Skeletal muscle satellite cell (primary cell): Measurements from ENCODE around the gene CLCA4.

GRCh38 chr1:81990715-81991250 is 190.0 kb downstream of the ADGRL2 start:
- CAGE, long polyA plus RNA = no peak

DNA sequence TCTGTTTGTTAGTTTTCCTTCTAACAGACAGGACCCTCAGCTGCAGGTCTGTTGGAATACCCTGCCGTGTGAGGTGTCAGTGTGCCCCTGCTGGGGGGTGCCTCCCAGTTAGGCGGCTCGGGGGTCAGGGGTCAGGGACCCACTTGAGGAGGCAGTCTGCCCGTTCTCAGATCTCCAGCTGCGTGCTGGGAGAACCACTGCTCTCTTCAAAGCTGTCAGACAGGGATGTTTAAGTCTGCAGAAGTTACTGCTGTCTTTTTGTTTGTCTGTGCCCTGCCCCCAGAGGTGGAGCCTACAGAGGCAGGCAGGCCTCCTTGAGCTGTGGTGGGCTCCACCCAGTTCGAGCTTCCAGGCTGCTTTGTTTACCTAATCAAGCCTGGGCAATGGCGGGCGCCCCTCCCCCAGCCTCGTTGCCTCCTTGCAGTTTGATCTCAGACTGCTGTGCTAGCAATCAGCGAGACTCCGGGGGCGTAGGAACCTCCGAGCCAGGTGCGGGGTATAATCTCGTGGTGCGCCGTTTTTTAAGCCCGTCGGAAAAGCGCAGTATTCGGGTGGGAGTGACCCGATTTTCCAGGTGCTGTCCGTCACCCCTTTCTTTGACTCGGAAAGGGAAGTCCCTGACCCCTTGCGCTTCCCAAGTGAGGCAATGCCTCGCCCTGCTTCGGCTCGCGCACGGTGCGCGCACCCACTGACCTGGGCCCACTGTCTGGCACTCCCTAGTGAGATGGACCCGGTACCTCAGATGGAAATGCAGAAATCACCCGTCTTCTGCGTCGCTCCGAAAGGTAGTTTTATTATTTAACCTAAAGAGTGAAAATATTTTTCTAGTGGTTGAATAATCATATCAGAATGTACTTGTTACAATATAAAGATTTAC is 335.6 kb downstream of the ADGRL2 start:
- CAGE, long polyA plus RNA = no peak

DNA sequence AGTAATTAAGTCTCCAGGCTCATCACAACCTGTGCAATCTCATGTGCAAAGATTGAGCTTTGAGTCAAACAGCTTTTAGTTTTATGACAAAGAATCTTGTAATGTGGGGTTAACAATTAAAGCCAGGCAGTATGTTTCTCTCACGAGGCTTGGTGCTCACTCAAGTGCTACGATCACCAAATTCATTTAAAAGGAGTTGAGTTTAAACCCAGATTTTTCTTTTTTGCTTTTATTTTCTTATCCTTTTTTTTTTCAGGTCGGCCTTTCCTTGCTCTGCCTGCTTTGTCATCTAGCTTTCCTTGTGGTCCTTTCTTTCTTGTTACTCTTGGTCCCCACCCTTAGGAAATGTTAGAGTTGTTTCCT is 1037.1 kb downstream of the ADGRL2 start:
- CAGE, long polyA plus RNA = no peak

- CAGE, long polyA plus RNA = no peak
Observed at GRCh38 chr1:83692968-83693691, 305.8 kb downstream of the TTLL7 start.

DNA sequence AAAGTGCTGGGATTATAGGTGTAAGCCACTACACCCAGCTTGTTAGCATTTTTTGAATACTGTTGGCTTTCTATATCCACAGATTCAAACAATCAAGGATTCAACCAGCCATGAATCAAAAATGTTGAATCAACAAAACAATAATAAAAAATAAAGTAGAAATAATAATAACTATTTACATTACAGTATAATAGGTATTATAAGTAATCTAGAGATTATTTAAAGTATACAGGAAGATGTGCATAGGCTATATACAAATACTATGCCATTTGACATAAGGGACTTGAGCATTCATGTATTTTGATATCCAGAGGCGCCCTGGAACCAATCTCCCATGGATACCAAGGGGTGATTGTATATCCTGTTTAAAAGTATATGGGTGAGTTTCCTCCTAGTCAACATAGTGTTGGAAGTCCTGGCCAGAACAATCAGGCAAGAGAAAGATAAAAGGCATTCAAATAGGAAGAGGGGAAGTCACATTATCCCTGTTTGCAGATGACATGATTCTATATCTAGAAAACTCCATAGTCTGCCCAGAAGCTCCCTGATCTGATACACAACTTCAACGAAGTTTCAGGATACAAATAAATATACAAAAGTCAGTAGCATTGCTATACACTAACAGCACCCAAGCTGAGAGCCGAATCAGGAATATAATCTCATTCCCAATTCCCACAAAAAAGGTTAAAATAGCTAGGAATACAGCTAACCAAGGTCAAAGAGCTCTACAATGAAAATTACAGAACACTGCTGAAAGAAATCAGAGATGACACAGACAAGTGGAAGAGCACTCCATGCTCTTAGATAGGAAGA is 38.0 kb upstream of the PRKACB start:
- CAGE, long polyA plus RNA = no peak

DNA sequence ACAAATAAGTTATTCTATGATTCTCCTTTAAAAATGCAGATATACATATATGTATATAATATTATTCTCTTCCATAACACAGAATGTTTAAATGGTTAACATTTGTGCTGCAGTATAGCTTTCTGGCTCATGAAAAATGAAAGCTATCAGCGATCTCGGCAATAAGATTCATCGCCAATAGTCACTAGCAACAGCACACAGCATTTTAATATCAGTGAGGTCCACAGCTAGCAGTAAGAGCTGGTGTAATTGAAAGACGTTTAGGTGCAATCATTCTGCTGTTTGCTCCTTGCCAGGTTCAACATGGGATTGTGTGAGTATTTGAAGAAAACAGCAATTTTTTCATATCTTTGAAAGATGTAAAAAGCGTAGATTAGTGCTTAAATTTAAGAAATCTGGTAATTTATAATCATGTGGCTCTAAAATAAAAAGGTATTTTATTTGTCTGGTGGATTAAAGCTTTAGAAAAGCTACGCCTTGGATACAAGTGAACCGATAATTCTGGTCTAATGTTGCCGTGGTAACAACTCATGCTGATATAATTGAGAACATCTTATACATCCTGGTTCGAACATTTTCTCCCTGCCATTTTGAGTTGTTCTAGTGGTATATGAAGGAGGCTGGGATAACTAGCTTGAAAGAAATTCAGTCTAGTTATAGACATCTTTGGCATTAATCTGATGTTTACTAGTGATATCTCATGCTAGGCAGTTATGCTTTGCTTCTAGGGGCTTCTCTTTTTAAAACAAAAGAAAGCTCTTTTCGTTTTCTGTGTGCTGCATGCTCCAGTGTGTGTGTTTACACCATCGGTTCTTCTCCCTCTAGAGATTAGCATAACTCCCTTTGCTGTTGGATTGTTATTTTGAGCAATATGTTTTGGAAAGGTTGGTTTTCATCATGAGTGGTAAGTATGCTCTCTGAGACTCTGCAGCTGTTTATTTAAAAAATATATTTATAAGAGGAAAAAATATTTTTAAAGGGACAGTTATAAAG is 20.3 kb downstream of the PRKACB start:
- CAGE, long polyA plus RNA = no peak

DNA sequence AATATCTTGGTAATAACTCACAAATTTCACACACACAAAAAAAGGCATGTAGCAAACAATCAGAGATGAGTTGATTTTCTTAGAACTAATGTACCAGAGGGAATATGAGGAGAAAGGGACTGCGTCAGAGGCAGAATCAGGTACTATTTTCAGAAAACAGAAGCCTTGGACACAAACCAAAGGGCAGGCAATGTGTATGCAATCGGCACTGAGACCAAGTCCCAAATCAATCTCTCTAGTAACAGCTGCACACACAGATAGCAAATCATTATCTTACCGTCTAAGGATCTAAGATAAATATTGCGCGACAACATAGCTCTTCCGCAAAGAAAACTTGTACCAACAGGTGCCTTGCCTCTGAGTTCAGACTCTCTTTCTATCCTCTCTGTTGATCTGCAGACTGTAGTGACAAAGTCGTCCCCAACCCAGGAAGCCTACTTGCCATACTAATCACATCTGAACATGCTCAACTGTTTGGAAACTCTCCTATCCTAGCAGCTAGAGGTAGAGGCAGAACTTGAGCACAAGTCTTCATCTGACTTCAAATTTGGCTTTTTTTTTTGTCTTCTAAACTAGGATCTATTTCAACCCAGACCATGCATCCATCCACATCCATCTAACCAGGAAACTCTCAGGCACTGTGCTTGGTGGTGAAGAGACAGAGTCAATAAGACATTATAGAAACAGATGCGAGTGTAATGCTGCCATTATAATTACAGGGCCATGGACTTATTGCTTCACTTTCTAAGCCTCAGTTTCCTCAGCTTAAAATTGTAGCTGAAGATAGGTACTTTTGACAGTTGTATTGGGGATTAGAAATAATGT is 22.5 kb upstream of the SAMD13 start:
- CAGE, long polyA plus RNA = no peak

GRCh38 chr1:84299739-84300229 is 1.7 kb upstream of the SAMD13 start:
- CAGE, long polyA plus RNA = no peak

DNA sequence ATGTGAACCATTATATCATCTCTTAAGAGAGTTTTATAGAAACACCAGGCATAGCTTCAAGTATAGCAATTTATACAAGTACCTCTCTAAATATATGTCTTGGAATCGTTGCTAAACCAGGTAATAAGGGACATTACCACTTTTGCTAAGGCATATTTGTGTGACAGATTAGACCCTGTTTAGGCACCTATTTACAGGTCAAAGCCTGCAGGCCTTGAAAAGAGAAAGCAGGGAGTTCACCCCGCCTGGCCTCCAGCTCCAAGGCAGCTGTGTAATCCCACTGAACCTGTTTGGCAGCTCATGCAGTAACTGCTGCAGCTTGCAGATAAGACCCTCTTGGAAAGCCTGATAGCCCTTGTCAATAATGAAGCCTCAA is 24.1 kb upstream of the SYDE2 start:
- CAGE, long polyA plus RNA = no peak

GRCh38 chr1:85278720-85279479 is 2.5 kb upstream of the BCL10 start:
- CAGE, long polyA plus RNA = no peak

DNA sequence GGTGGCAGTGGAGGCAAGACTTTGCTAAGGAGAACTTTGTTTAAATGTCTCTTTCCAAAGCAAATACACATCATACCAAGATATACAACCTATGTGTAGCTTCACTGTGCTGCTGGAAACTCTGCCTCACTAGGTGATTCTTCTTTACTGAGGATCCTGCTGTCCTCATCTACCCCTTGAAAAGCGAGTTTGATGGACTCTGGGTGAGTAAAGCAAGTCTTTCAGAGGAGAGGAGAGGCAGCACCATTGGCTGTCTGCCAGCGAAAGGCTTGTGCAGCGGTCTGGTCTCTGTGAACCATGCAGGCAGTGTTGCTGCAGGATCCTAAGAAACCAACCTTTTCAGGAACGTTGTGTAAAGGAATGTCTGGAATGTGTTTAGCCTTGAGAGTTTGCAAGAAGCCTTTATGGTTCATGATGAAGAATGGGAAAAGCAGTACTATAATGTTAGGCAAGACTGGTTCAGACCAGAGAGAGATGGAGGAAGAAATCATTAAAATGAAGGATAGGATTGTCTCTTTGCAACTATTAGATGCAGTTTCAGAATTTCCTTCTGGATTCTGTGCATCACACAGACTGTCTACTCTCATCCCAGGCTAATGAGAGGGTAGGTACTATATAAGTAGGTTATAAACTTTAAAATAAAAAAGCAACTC is 53.4 kb upstream of the CCN1 start:
- CAGE, long polyA plus RNA = no peak

DNA sequence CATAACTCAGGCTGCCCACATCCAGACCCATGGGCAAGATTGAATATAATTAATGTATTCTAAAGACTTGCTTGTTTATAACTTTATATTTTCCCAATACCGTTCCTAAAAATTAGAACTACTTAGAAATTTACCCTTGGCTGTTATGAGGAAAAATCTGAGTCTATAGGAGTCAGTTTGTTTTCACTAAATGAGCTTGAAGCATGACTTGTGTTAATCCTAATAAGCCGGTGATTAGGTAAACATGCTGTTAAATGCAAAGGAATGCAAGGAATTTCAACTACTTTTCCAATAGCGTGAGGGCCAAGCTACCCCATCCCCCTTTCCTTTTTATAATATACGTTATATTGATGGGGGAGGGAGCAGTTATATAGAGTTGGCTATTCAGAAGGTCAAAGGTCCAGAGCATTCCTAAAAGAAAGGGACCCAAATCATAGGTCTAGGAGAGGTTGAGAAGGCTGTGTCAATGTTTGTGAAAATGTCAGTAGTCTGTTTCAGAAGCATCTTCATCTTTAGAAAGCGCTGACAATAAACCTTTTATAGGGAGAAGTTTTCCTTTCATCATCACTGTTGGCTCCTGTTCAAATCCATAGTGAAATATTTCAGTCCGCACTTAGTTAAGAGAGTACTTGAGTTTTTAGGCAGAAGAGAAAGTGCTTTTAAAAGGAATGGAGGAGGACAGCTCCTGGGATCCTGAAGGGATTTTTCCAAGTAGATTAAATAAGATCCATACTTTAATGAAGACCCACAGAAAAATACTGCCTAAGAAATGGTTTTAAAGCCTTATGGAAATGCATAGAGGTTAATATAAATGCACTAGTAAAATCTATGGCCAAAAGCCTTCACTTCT is 3.8 kb downstream of the CCN1 start:
- CAGE, long polyA plus RNA = no peak

DNA sequence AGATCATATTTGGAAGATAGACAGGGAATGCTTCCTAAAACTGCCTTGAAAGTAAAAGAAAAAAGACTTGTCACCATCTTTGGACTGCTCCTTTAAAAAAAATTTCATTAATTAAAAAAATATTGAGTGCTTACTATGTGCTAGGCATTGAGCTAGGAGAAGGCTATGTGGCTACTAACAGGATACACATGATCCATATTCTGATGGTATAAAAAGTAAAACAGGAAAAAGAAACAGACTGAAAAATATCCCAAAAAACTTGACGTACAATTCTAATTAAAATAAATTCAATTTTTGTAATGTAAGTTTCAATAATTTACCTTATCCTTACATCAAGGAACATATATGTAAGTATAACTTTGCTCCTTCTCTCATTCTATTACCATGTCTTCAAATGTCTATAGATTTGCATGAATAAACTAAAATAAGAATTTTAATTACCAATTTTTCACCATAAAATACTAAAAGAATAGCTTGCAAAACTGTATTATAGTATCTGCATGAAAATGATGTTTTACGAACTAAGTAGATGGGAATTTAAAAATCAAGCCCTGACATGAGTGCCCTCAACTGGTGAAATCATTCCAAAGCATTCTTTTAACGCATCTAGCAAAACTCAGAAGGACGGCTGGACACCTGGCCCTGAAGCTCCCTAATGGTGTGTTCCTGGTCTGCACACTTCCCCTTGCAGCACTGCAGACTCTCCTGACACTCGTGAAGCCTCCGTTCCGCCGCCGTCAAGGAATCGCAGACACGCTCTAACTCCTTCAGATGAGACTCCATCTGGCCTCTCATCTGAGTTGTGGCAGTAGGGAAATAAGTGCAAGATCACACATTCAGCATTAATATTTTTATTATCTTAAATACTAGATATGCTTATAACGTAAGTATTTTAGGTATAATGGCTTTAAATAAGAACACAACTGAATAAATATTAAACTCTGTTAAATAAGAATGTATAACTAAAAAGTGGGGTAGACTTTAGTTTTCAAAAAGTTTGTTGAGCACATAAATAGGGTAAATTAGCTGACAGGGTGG is 40.0 kb downstream of the ODF2L start:
- CAGE, long polyA plus RNA = no peak

DNA sequence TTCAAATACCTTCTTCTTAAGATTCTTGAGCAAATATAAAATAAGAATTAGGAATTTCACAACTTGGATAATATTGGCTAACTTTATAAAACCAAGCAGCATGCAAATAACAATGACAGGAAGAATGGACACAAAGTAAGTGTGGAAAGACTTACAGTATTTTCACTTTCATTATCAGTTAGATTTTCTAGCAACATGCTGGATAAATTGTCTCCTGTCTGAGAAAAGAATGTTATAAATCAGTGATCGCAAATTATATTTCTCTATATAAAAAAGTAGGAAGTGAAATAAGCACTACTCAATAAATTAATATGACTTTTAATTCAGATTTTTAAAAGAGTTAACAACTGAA is 13.2 kb downstream of the ODF2L start:
- CAGE, long polyA plus RNA = no peak

GRCh38 chr1:86503832-86504043 is 35.0 kb downstream of the CLCA1 start:
- CAGE, long polyA plus RNA = no peak

GRCh38 chr1:86546731-86547466 is at the start of gene CLCA4:
Gene CLCA4, plus strand, starts transcription at chr1:86547078.
- CAGE, long polyA plus RNA = no peak

DNA sequence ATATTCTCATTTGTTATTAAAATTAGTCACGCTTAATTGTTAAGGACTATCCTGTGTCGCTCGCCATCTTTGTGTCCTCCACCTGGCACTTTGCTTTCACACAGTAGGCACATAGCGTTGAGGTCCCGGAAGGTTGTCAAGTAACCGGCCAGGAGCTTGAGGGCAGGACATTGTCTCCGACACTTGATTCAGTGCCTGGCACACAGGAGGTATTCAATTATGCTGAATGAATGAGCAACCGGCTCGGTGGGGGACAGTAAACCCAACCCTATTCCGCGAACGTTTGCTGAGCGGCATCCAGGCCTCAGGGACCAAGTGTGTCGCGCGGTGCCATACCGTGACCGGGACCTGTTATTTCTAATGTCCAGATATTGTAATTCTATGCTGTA is 428 bp upstream of the SH3GLB1 start:
- CAGE, long polyA plus RNA = no peak

DNA sequence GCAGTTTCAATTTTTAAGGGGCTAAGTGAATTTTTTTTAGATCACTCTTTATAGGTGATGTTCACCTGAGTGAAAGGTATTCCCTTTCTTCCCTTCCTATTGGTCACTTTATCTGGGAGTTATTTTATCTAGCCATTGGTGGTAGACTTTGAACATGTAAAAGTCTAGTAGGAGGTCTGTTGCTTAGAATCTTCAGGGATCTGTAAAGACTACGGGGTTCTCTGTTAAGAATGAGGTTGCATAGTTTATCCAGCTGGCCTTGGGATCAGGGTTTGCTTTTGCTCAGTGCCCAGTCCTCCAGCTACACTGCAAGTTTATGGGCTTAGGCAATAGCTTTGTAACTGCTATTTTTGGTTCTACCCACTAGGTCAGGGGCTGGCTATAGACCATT is 9.7 kb downstream of the SH3GLB1 start:
- CAGE, long polyA plus RNA = no peak

GRCh38 chr1:86774798-86775208 is 70.4 kb downstream of the SH3GLB1 start:
- CAGE, long polyA plus RNA = no peak

- CAGE, long polyA plus RNA = no peak
Observed at GRCh38 chr1:86860404-86860901, 53.5 kb downstream of the SELENOF start.